H7 (cell line): ENCODE measurements around the gene BBS4.

- RAMPAGE, long total RNA = no peak
Measured at GRCh38 chr15:72550769-72551541, 76.8 kb downstream of the ARIH1 start.

GRCh38 chr15:72685973-72686887 is at the start of gene BBS4:
Gene BBS4 (plus strand): TSS chr15:72686207.
- RAMPAGE, long total RNA = start-site peak on the plus strand at chr15:72686207-72686215, 151 reads

GRCh38 chr15:73010716-73011069 is 41.6 kb upstream of the NEO1 start:
- RAMPAGE, long total RNA = no peak

- RAMPAGE, long total RNA = no peak
Measured at GRCh38 chr15:73088493-73088883, 36.2 kb downstream of the NEO1 start.

- RAMPAGE, long total RNA = no peak
Measured at GRCh38 chr15:73288095-73288728, 80.5 kb downstream of the HCN4 start.

GRCh38 chr15:73301182-73301616 is 67.6 kb downstream of the HCN4 start:
- RAMPAGE, long total RNA = no peak

- RAMPAGE, long total RNA = no peak
Measured at GRCh38 chr15:73369181-73369867, 566 bp upstream of the HCN4 start.

DNA sequence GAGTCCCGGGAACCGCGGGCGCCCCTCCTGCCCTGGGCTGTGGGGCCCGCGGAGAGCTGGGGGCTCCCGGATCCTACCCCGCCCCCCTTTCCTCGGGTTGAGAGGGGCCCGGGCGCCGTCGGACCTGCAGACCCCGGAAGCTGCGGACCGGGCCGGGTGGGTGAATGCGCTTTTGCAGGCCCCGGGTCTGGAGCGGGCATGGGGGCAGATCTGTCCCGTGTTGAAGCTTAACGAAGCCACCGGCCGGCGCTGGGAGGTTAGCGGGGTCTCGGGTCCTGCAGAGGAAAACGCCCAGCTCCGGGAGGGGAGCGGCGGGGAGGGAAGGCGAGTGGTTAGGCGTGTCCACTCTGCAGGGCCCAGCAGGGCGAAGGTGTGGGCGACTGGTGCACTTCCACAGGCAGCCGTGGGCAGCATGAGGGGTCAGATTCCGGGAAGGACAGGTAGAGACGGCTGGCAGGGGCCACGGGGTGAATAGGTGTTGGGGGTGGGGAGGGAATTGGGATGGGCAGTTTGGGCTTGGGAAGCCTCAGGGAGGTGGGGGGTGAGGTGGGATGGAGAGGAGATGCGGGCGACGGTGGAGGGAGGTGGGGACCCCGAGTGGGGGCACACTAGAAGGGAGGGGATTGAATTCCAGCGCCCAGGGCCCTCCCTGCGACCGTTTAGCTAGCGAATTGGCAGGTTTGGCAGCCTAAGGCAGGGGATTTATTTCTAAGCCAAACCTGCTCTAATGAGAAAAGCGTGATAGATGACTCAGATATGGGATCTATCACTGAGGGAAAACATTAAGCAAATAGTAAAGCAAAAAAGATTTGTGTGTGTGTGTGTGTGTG is 676 bp downstream of the CD276 start:
- RAMPAGE, long total RNA = no peak

DNA sequence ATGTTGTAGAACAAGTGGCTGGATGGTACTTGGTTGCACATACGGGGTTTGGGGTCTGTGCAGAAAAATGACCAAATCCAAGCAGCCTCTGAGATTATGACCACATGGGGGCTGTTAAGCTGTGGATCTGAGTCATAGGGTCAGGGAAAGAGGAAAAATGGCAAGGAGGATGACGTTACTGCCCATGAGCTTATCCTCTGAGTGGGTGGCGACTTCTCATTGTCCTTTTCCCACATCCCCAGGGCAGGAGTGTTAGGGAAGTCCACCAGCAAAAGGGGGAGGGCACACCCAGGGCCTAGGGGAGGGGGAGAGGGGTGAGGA is 2.5 kb downstream of the CD276 start:
- RAMPAGE, long total RNA = no peak

- RAMPAGE, long total RNA = no peak
Measured at GRCh38 chr15:73688230-73688723, 4.1 kb downstream of the CD276 start.

- RAMPAGE, long total RNA = no peak
Measured at GRCh38 chr15:73752003-73752932, 883 bp downstream of the INSYN1 start.

- RAMPAGE, long total RNA = no peak
Measured at GRCh38 chr15:73946329-73946963, 20.2 kb downstream of the LOXL1 start.

DNA sequence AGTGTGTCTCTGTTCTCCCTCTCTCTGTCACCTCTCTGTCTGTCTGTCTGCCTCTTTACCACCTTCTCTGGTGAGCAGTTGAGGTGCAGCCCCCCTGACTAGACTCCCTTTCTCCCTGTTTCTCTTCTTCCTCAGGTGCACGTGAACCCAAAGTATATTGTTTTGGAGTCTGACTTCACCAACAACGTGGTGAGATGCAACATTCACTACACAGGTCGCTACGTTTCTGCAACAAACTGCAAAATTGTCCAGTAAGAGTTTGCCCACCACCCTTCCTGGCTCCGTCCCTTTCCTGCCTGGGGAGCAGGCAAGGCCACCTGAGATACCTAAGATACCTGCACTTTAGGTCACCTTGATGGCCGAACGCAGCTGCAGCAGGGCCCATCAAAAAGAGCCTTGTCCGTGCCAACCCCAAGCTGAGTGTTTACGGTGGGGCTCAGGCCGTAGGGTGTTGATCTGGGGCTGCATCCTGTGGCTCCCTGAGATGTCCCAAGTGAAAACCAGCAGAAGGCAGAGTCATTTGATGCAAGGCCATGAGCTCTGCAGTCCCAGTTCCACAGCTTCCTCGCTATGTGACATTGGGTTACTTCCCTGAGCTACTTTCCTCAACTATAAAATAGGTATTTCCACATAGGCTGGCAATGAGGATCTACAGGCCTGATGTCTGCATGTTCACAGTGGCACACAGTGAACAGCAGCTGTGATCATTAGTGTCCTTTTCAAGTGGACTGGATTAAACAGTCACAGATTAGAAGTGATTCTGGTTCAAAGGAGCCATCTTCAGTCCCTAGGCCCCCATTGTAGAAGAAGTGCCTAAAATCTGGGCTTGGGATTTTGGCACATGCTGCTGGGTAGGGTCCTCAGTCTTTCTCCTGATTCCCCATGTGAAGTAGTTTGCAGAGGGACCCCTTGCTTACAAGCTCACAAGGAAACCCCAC is 23.3 kb downstream of the LOXL1 start:
- RAMPAGE, long total RNA = no peak

- RAMPAGE, long total RNA = no peak
Measured at GRCh38 chr15:74010869-74011651, 16.5 kb downstream of the PML start.

DNA sequence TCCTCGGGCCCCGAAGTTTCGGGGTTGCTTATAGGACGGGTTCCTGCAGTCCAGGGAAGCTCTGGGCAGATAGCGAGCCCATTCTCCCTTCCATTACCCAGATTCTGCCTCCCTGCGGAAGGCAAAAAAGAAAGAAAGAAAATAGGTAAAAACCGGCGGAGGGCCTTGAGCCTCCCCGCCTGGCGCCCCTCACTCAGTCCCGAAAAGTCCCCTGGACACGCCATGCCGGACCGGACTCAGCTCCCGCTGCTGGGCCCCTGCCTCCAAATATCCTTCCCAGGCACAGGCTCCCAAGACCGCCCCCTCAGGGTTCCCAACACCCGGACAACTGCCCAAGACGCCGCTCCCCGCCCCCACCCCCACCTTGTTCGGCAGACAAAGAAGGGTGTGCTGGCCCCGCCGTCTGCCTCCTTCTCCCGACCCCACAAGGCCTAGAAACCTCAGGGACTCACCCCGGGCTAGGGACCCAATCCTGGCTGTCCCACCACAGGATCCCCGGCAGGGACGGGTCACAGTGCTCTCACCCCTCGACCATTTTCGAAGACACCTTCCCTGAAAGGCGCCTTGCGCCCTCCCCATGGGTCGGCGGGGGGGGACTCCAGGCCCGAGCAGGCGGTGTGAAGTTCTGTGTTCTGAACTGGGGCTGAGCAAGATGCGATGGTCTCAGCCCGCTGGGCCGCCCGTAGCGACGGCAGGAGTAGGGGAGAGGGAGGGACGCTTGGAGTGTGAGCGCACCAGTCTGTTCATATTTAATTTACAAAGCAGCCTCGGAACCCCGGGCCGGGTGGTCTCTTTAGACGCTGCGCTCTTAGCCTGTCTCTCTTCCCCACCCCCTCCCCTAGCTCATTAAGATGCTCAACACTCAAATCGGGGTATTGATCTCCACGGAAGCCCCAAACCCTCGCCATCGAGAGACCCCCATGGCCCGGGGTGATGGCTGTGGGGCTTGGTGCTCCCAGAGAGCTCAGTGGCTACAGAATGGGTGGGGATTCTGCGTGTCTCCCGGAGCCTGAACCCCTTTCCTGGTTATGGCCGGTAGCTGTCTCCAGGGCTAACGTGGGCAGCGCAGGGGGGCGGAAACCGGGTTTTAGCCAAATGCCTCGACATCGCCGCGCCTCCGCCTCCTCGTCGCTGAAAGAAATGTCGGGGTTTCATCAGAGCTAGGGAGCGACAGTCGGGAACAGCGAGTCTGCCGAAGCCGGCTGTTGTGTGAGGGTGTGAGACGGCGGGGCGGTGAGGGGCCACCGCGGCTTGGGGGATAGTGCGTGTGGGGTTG is 1.4 kb upstream of the ISLR2 start:
- RAMPAGE, long total RNA = no peak

- RAMPAGE, long total RNA = no peak
Measured at GRCh38 chr15:74131662-74132508, 1.5 kb downstream of the ISLR2 start.

DNA sequence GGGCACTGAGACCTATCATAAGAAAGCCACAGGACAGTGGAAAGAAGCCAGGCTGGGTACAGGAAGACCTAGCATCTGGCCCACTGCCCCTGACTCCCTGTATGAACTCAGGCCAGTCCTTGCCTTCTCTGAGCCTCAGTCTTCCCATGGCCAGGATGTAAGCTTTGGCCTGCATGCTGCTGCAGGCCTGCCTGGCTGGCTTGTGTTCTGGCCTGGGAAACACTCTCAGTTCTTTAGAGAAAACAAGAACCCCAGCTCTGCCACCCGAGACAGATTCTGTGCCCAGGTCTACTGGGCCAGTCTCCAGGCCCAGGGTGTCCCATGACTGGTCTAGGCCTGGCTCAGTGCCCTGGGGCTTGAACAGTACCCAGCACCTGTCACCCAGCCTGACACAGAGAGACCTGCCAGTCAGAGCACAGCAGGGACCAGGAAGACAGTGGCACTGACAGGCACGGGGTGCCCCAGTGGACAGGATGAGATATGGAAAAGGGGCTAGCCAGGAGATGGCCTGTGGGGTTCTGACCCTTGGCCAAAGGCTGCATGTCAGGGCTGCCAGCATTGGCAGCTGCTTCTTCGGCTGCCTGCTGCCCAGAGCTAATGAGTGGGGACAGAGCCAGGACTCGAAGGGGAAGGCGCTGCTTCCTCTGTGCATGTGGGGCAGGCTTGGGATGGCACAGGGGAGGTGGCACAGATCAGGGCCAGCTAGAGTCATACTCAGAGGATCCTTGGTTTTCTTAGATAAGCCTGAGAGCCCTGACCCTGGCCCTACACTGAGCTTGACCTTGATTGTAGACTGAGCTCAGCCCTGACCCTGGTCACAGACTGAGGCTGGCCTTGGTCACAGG is 15.0 kb downstream of the CCDC33 start:
- RAMPAGE, long total RNA = no peak

GRCh38 chr15:74326590-74327266 is 40.7 kb downstream of the CYP11A1 start:
- RAMPAGE, long total RNA = no peak

DNA sequence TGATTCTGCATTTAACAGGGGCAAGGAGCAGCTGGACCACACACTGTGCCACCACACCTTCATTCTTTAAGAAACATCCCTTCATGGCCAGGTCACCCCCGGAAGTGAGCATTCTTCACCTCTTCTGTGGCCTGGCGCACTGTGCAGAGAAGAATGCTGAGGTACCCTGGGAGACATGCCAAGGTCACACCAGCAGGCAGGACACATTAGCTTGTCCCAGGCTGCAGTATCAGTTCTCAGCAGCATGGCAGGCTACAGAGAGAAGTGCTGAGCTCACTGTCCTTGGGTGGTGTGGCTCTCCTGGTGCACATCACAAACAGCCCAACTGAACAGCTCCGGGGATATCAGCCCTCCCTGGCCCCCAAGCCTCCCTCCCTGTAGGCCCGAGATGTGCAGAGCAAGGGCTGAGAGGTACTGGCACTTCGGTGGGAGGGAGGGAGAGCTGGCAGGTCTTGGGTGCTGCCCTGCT is 13.5 kb downstream of the SEMA7A start:
- RAMPAGE, long total RNA = no peak

DNA sequence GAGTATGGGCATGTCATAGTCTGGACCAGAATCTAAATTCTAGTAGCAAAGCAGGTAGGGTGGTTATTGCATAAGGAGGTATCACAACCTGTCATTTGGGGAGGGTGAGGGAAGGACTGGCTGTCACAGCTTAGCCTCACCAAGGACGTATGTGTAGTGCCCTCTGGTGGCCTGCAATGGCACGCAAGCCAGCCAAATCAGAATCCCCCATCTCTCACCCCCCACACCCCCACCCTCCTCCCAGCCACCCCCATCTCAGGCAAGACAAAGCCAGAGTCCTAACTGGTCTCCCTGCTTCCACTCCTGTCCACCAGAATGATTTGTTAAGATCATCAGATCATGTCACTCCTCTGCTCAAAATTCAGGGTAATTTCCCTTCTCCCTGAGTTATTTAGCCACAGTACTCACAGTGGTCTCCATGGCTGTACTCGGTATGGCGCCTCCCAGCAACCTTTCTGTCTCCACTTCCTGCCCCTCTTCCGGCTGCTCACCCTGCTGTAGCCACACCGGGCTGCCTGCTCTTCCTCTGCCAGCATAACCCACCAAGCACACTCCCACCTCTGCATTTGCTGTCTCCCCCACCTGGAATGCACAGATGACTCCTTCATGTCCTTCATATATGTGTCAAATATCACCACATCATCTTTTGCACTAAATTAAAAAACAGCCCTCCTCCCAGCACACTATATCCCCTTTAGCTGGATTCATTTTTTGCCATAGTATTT is 29.0 kb upstream of the UBL7 start:
- RAMPAGE, long total RNA = no peak